ENCODE results near the genes TREM2, PGC and MRPS10.

GRCh38 chr6:41162833-41163437 lies at the start of gene TREM2:
Gene TREM2 (minus strand): TSS chr6:41163116.
- PRO-cap: no peak

DNA sequence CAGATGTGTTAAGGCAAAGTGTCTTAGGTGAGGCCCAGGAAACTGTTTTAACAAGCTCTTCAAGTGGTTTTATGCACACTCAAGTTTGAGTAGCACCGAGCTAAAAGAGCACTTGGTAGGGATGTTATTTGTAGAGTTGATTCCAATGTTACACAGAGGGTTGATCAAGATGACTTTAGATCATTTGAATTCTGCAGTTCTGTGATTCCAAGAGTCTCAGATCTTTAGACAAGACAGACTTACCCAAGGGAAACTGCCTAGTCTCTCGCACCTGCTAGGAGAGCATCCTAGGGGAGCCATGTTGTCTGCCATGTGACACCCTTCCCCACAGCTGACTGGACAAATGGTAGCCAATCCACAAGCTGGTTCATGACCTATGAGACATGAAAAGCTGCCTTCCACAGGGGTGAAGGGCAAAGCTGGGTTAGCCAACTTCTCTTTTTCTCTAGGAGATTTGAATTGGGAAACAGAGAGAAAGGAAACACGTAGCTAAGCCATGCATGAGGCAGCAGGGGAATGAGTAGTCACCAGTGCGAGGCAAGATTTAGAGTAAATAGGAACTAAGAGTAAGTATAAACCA lies 18.4 kb downstream of the TREML2 start:
- PRO-cap: no peak

GRCh38 chr6:41374985-41375682 lies 39.7 kb downstream of the NCR2 start:
- PRO-cap: no peak

- PRO-cap: no peak
Observed at GRCh38 chr6:41456607-41457304, 89.4 kb upstream of the FOXP4 start.

GRCh38 chr6:41489440-41489906 lies 56.7 kb upstream of the FOXP4 start:
- PRO-cap: no peak

GRCh38 chr6:41527896-41528588 lies 18.1 kb upstream of the FOXP4 start:
- PRO-cap: no peak

- PRO-cap: bidirectional peak, plus-strand start at chr6:41546991, minus-strand start at chr6:41546948
Observed at GRCh38 chr6:41546871-41547217, 663 bp downstream of the FOXP4 start.

GRCh38 chr6:41547218-41548225 lies 1.3 kb downstream of the FOXP4 start:
- PRO-cap: no peak

- PRO-cap: no peak
Observed at GRCh38 chr6:41589420-41590379, 43.5 kb downstream of the FOXP4 start.

DNA sequence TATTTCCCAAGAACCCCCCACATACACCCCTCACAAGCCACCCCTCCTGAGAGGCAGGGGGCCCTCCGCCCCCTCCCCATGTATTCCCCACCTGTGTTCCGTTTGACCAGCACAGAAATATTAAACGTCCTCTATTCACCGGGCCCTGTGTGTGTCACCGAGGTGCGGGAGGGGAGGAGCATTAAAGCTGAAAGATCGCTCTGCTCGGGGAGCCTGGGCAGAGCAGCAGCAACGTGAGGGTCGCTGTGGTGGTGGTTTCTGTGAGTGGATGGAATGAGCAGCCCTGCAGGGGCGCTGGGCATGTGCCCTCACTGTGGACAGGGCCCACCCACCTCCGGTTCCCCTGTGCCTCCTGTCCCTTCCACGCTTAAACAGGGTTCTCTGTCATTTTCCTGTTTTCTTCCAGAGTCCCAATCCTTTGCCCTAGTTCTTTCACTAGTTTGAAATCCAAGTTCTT lies 37.8 kb upstream of the MDFI start:
- PRO-cap: no peak

GRCh38 chr6:41710576-41711287 lies 24.7 kb downstream of the TFEB start:
- PRO-cap: no peak

- PRO-cap: no peak
Observed at GRCh38 chr6:41746864-41747757, at the start of gene PGC. Gene PGC (minus strand): TSS chr6:41747397.

GRCh38 chr6:41920733-41920982 lies 281 bp downstream of the MED20 start:
- PRO-cap: no peak

DNA sequence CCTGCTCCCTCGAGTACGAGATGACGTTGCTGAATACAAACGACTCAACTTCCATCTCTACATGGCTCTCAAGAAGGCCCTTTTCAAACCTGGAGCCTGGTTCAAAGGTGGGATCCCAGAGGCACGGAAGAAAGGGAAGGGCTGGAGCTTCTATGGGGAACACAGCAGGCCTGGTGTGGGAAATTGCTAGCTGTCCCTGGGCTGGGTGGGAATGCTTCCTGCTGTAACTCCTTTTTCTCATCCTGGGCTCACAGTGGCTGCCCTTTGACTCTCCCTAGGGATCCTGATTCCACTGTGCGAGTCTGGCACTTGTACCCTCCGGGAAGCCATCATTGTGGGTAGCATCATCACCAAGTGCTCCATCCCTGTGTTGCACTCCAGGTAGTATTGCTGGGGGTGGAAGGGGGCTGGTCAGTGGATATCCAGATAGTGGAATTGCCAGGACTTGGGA lies 10.1 kb downstream of the CCND3 start:
- PRO-cap: no peak

- PRO-cap: no peak
Observed at GRCh38 chr6:42044166-42044557, 6.2 kb upstream of the TAF8 start.

- PRO-cap: no peak
Observed at GRCh38 chr6:42197892-42198602, 3.3 kb upstream of the GUCA1B start.

- PRO-cap: no peak
Observed at GRCh38 chr6:42199924-42200558, 5.3 kb upstream of the GUCA1B start.

DNA sequence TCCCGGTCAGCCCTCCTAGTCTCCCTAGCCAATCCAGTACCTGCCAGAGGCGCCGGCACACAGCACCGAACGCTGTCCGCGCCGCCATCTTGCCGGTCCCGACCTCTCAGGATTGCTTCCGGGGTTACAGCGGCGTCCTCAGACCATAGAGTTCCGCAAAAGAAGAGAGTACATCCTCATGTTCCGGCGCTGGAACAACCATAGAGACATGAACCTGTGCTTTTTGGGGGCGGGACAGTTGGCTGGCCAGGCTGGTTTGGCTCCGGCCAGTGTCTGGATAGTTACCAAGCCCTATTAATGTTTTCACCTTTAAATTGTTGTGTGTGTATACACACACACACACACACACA lies at the start of gene MRPS10:
Gene MRPS10, minus strand, starts transcription at position 100 of the 350 bp plus-strand sequence.
- PRO-cap: bidirectional peak, plus-strand start at position 221 of the sequence, minus-strand start at position 64 of the sequence

- PRO-cap: no peak
Observed at GRCh38 chr6:42280065-42280768, 62.6 kb upstream of the MRPS10 start.

DNA sequence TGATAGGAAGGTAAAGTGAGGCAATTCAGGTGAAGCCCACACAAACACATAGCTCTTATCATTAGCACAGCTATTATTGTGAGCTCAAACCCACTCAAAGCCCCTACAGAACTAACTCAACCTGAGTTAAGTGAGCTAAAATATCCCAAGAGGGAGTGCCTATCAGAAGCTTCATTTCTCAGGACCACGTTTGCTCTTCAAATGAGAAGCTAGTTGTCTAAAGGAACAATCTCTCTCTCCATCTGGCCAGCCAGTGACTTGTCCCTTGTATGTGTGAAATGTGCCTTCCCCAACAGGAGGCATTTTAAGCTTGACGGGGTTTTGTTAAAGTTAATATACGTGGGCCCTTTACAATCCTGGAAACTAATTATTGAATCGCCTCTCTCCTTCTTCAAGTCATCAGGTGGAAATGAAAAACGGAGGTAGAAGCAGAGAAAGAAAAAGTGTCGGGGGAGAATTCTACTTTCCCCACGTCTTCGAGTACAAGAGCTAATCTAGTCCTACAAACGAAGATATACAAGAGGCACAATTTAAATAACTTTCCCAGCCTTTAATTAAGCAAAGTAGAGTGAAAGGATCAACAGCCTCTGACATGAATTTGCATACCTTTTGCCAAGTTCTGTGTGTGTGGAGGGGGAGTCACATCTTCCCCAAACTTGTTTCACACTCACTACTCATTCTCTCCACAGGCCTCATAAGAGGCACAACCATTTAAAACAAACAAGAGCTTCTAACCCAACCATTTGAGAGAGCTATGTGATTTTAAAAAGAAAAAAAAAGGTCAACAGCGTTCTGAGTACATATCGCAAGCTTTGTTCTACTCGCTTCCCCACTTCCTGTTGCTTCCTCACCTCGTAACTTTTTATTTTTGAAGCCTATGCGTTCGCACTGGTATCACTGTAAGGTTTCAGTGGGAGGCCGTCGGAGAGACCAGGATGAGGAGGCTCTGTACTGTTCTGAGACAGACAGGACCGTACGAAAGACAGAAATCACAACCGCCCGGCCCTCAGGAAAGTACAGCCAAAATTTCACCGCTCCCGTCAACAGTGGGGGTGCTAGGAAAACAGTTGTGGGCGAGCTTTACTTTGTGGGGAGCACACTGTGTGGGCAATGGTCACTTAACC lies 61.7 kb downstream of the TRERF1 start:
- PRO-cap: unidirectional peak, plus-strand start at position 603 of the sequence; unidirectional peak, plus-strand start at position 677 of the sequence